Neutrophil (primary cell): Measurements from ENCODE around the genes CRYZL1 and SMIM34.

GRCh38 chr21:33641376-33642076 is at the start of gene CRYZL1:
Gene CRYZL1 (minus strand): TSS chr21:33641741.
- PRO-cap, result unidirectional peak, minus-strand start at chr21:33641741

GRCh38 chr21:33644143-33645098 is 2.1 kb downstream of the ITSN1 start:
- PRO-cap, result no peak

DNA sequence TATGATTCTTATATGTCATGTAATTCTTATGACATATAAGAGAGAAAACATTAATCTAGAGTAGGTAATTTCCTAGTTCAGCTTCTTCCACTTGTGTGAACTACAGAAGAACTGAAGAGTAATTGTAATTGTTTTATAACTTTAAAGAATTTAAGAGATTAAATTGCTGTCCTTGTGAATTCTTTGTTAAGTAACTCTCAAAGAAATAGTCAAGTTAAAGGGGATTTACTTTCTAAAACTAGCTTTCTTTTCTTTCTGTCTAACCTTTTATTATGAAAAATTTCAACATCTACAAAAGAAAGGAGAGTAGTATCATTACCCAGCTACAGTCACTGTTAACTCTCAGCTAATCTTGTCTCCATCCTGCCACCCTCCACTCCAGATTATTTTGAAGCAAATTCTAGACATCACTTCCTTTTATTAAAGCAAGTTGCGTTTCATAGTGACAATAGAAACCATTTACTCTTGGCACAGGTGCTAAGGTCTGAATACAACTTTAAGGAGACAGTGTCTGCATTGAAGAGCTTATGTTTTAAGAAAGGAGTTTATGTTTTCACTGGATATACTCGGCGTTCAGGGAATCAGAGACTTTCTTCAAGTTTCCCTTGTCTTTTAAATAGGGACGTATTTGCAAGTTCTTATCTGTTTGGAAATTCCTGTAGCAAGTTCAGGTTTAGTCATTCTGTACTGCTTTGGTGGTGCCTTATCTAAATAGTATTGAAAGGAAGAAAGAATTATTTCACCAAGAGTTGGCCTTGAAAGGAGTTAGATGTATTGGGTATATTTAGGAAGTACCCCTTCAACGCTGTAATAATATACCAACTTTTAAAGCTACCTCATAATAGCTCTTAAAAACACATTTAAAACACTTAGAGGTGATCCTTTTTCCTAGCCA is 42.6 kb downstream of the ITSN1 start:
- PRO-cap, result no peak

DNA sequence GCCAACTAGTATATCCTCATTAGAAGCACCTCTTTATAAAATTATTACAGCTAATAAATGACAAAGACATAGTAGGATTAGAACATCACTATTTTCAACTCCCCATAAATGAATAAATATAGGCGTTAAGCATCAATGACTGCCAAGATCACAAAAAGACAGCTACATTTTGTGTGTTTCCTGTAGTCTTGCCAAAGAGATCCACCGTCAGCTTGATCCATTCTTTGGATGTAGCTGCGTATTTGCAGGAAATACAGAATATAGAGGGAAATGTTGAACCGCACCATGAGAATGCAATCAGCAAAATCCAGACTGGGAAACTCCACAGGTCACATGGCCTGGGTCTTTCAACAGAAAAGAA is 102.6 kb downstream of the ITSN1 start:
- PRO-cap, result no peak

DNA sequence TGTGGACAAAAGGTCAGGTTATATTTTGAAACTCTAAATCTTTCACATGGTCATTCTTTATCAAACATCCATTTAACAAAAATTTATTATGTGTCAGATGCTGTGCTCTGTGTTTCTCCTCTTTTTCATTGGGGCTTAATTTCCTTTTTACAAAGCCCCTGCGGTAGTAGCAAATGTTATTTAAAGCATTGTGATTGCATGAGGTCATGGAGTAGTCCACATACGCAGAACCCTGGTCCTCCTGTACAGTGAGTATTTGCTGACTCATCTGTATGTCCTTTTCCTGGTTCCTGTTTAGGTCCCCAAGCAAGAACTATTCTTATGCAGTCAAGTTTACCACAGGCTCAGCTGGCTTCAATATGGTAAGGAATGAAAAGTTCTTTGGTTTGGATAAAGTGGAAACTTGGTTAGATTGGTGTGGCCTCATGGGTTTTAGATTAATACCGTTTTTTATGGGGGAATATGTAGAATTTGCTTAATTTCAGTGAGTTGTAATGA is 119.4 kb downstream of the ITSN1 start:
- PRO-cap, result no peak

- PRO-cap, result no peak
Observed at GRCh38 chr21:33968190-33968907, 52.7 kb upstream of the ATP5PO start.

GRCh38 chr21:33975292-33975991 is 59.8 kb upstream of the ATP5PO start:
- PRO-cap, result no peak

GRCh38 chr21:33975992-33976833 is 60.6 kb upstream of the ATP5PO start:
- PRO-cap, result no peak

DNA sequence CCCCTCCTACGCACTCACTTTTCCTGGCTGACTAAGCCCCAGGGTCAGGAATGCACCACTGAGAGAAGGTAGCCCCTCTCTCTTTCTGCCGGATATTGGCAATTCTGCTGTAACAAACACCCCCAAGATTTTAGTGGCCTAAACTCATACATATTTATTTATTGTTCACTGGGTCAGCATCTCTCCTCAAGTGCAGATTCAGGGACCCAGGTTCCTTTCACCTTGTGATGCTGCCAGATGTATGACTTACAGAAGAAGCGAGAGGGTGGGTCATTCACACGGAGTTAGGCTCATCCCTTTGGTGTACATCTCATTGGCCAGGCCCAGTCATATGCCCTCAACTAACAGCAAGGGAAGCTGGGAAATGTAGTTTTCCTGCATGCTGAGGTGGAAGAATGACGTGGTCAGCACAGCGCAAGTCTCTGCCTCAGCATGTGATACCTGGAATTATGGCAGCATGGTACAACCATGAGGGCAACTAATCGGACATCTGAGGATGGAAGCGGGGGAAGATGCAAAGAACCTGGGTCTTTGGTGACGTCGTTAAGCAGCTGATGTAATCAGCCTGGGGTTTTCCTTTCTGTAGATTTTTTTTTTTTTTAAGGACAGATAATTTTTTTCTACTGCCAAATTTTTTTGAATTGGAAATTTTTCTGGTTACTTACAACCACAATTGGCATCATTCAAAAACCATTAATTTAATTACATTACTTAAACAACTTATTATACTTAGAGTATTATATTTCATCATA is 43.3 kb upstream of the MRPS6 start:
- PRO-cap, result no peak

DNA sequence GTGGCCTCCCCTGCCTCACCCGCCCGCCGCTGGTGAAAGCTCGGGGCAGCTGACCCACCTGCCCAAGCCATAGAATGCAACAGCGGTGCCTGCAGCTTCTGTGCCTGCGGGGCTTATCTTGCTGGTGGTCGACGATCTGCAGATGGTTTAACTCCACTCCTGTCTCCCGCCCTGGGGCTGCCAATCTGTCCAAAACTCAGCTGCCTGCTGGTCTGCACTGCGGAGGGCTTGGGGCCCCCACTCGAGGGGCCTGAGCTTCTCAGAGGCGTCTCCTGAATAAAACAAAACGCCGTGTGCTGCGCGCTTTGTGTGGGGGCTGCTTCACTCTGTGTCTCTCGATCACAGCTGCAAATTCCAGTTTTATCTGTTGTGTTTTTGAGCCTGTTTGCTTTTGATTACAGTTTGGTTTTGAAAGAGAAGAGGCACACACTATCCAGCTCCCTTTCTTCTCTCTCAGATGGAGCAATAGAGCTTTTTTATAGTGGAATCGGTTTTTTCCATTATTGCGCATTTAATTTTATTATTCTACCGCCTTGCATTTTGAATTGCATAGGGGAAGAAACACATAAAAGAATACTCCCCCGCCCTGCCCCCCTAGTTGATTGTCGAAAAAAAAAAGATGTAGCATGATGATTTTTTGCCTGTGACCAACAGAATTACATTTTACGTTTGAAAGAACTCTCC is 86.1 kb downstream of the MRPS6 start:
- PRO-cap, result no peak

DNA sequence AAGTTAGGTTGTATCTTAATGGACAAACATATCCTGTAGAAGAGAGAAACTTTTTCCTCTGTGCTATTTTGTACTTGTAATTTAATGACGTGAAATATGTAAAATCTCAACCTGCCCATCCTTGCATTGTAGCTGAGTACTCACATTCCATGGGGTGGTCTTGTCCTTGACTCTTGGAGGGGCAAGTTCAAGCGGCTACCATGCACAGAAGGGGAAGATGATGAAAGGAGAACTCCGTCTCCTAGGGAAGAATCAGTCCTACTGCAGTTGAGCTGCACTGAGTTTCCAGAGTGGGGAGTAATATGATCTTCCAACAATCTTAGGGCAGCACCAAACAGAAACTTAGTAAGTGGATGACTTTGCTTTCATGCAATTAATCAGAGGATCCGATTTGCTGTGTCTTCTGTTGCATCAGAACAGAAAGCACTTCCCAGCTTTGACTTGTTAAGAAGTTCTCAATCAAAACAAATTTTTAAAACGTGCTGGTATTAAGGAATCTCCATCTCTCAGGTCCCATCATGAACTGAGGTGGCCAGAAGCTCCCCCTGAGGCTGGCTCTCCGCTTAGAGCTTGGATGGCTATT is at the start of gene SMIM34:
Gene SMIM34 (minus strand): TSS at position 263 of the 583 bp plus-strand sequence.
- PRO-cap, result no peak

- PRO-cap, result no peak
Observed at GRCh38 chr21:34575898-34576611, 38.9 kb downstream of the RCAN1 start.

GRCh38 chr21:34583388-34583623 is 31.6 kb downstream of the RCAN1 start:
- PRO-cap, result no peak

DNA sequence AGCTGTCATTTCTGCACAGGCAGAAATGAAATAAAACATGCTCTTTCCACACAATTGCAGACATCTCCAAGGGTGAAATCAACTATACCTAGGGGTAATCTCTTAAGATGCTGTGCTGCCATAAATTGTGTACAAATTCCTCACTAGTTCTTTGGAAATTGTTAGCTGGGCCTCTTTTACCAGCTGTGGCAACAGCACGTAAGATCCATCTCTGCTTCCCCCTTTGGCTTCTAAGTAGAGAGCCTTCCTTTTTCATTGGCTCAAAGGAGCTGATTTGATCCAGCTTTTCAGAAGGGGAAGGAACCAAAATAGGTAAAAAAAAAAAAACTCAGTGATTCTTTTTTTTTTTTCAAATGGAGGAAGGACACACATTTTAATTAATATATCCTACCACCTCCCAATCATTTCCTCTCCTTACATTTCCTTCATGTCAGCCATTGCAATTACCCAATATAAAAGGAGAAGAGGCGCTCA is 4.0 kb upstream of the RCAN1 start:
- PRO-cap, result no peak

- PRO-cap, result no peak
Observed at GRCh38 chr21:34620318-34620625, 5.4 kb upstream of the RCAN1 start.

DNA sequence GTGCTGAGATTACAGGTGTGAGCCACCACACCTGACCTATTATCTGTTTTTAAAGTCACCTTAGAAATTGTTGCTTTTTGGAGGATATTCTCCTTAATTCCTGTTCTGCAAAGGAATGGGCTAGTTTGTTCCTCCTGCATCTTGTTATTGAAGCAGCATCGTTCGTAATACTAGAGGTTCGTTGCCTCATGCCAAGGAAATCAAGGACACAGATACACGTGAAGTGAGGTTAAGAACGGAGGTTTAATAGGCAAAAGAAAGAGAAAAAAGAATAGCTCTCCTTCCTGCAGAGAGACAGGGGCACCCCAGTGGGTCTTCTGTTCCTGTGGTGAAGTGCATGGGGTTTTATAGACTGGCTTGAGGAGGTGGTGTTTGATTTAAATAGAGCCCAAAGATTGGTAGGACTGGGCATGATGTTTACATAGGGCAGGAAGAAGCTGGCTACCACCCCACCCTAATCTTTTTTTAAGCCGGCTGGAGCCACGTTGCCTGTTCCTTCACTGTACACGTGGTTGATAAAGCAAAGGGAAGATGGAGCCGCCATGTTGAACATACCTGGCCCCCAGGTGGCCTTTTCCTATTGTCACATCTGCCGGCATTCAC is 30.8 kb downstream of the CLIC6 start:
- PRO-cap, result no peak

DNA sequence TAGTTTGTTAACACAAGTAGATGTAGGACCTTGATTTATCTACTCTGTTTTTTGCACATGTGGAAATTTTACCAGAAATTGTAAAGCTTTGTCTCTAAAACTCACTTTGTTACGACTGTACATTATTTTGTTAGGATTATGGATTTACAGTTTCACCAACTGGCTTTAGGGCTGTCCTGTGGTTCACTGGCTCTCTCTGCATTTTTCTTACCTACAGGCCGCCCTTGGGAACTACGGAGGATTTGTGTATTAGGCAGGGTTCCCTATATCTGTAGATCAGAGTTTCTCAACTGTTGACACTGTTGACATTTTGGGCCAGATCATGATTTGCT is 125.6 kb downstream of the CLIC6 start:
- PRO-cap, result no peak

GRCh38 chr21:34840616-34841202 is 171.9 kb downstream of the CLIC6 start:
- PRO-cap, result no peak

DNA sequence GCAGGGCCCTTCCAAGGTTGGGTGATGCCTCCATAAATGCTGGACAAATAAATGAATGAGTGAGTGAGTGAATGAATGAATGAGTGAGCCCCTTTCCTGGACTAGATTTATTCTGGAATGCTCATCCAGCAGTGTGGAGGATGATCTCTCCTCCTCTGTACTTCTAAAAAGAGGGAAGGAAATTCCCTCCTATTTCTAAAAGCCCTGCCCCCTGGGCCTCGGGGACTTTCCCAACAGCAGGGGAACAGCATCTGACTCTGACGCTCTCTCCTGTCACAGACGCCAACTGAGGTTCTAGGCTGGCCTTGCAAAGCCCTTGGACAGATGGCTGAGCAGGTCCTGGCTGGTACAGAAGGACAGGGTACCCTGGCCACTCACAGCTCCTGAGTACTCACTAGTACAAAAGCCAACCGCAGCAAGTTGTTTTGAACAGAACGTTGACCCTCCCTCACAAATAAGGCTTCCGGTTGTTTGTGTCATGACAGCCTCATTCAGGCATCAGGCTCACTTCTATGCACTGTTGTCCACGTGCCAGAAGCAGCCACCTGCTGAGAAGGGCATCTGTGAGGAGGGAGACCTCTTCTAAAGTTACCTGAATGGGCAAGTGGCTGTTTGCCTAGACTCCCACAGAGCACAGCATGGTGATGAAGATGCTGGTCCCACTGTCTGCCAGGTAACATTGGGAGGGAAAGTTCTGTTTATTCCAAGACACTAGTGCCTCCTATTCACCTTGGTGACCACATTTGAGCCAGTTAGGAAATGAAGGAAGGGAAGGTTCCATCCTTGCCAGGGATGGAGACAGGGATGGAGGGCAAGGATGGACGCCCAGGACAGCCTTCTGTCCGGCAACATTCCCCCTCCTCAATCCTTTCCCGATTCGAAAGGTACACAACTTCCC is 176.0 kb downstream of the CLIC6 start:
- PRO-cap, result no peak

- PRO-cap, result no peak
Observed at GRCh38 chr21:34866124-34866538, 183.0 kb downstream of the RUNX1 start.